ENCODE measurements around the genes CCNL1, PTX3 and NMD3.

DNA sequence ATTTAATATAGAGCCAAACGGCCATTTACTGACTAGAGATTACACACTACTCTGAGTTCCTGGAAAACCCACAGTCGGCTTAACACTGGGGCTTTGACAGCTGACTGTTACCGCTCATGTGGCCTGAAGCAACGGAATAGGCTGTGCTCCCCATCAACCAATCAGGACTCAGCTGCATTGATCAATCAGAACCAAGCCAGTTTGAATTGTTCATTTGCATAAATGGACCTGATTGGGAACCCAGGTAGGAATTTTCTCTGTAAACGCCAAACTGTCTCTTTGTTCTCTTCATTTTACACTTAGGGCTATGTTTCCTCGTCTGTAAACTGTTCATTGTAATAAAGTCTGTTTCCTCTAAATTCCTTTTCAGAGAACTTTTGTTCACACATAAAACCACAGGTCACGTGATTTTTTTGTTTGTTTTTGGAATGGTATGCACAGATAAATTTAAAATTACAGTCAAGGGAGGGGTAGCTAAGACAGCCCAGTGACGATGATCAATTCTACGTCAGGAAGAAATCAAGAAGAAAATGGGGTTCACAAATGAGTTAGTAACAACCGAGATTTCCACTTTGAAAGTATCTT is 40.4 kb downstream of the CCNL1 start:
- RRBS = no CpG with 5 or more reads among the region's 10 CpGs
CAGE:
- cytosol, long polyA plus RNA = no peak
- long polyA plus RNA = no peak
- nucleus, long polyA plus RNA = no peak

DNA sequence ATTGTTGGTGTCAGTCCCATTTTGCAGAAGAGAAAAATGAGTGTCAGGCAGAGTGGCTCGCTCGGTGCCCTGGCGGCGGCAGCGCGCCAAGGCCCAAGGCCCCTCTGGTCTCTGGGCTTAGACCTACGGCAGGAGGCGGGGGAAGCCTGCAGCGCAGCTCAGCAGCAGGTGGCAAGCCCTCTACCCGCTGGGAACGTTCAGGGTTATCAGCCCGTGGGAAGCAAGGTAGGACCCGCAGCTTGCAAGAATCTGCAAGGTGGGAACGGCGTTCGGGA is 39.9 kb downstream of the CCNL1 start:
- RRBS = no CpG with 5 or more reads among the region's 16 CpGs
CAGE:
- cytosol, long polyA plus RNA = no peak
- long polyA plus RNA = no peak
- nucleus, long polyA plus RNA = no peak

GRCh38 chr3:157135965-157136639 is 23.8 kb downstream of the CCNL1 start:
- RRBS = no CpG with 5 or more reads among the region's 5 CpGs
CAGE:
- cytosol, long polyA plus RNA = no peak
- long polyA plus RNA = no peak
- nucleus, long polyA plus RNA = no peak

- RRBS = no CpG with 5 or more reads among the region's 4 CpGs
CAGE:
- cytosol, long polyA plus RNA = no peak
- long polyA plus RNA = no peak
- nucleus, long polyA plus RNA = no peak
Measured at GRCh38 chr3:157148905-157149647, 10.9 kb downstream of the CCNL1 start.

GRCh38 chr3:157149648-157150547 is 10.0 kb downstream of the CCNL1 start:
- RRBS = no CpG with 5 or more reads among the region's 8 CpGs
CAGE:
- cytosol, long polyA plus RNA = no peak
- long polyA plus RNA = no peak
- nucleus, long polyA plus RNA = no peak

DNA sequence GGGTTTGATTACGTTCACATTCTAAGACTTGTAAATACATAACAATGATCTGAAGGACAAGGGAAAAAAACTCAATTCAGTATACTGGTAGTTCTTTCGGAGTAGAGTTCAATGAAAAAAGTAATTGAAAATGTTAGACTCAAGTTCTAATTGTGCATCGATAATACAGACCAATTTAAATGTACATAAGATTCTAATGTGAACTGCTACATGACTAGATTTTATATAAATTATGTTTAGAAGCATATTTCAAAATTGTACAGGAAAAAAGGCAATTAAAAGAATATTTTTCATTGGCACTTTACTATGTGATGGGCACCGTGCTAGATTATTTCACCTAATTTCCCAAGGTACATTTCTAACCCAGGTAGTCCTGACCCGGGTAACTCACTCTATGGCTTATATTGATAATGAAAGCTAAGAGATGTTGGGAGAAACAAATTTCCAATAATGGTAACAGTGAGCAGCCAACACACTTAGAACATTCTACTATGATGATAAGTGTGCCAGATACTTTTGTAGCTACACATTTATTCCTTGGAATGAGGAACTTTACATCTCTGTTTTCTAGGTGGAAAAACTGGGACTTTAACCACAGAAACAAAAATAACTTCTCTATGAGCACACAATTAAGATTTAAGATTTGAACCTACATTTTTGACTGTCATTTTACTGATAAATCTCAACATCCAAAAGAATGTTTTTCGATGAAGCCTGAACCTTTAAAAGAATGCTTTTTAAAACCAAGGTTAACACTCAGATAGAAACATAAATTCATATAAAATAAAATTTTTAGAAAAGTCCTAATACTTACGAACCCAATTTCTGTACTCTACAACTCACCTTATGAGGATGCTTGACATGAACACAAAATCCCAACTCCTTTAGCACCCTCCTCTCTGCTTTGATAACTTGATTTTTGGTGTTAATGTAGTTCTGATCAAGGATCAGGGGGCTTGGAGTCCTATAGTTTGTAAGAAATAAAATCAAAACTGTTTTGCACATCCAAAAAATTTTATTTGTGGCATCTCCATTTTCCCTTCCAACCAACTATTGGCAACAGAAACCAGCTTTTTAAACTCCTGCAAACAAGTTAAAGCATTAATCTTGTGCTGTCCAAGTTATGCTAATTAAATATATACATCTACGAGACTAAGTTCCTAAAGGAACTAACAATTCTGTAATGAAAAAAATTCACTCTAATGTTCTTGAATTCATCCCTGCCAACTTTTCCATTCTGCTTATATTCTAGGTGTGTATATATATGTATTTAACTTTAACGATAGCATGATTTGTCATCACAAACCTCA is 7.3 kb downstream of the CCNL1 start:
- RRBS = no CpG with 5 or more reads among the region's 9 CpGs
CAGE:
- cytosol, long polyA plus RNA = no peak
- long polyA plus RNA = no peak
- nucleus, long polyA plus RNA = no peak

GRCh38 chr3:157159174-157160224 is at the start of gene CCNL1:
Gene CCNL1 (minus strand): TSS chr3:157160147.
- RRBS = 2% methylated on average over 58 of the region's 103 CpGs
CAGE:
- cytosol, long polyA plus RNA = start-site peak on the minus strand at chr3:157160125-157160206, 1,252 reads
- long polyA plus RNA = start-site peak on the minus strand at chr3:157160100-157160206, 1,312 and 957 reads in 2 replicates
- nucleus, long polyA plus RNA = start-site peak on the minus strand at chr3:157160123-157160206, 3,362 reads

GRCh38 chr3:157188972-157190026 is 29.4 kb upstream of the CCNL1 start:
- RRBS = no CpG with 5 or more reads among the region's 5 CpGs
CAGE:
- cytosol, long polyA plus RNA = no peak
- long polyA plus RNA = no peak
- nucleus, long polyA plus RNA = no peak

DNA sequence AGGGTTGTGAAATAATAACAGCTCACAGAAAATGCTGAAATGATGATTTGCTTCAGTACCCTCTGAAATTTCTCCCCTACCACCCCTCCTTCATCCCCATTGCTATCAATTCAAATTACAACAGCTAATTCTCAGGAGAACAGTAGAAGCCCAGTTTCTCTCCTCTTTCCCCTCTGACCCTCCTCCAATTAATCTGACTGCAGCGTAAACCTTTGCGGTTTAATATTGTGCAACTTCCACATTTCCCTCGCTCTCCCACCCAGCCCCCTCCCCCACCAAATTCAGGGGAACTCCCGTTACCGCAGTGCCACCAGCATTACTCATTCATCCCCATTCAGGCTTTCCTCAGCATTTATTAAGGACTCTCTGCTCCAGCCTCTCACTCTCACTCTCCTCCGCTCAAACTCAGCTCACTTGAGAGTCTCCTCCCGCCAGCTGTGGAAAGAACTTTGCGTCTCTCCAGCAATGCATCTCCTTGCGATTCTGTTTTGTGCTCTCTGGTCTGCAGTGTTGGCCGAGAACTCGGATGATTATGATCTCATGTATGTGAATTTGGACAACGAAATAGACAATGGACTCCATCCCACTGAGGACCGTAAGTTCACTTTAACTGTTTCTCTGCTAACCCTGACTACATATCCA is at the start of gene PTX3:
PTX3 (plus strand) TSS at position 382 of the 642 bp plus-strand sequence.
- RRBS = no CpG with 5 or more reads among the region's 13 CpGs
CAGE:
- cytosol, long polyA plus RNA = no peak
- long polyA plus RNA = no peak
- nucleus, long polyA plus RNA = no peak

DNA sequence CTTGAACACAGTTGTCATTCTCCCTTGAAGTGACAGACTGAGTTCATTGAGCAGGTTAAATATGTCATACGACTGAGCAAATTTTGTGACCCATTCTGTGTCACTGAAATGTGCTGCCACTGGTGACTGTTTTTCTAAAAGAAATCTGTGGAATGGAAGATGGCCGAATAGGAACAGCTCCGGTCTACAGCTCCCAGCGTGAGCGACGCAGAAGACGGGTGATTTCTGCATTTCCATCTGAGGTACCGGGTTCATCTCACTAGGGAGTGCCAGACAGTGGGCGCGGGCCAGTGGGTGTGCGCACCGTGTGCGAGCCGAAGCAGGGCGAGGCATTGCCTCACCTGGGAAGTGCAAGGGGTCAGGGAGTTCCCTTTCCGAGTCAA is 10.0 kb upstream of the GFM1 start:
- RRBS = no CpG with 5 or more reads among the region's 16 CpGs
CAGE:
- cytosol, long polyA plus RNA = no peak
- long polyA plus RNA = no peak
- nucleus, long polyA plus RNA = no peak

GRCh38 chr3:159635022-159635383 is 362.0 kb downstream of the IQCJ-SCHIP1 start:
- RRBS = no CpG with 5 or more reads among the region's 3 CpGs
CAGE:
- cytosol, long polyA plus RNA = no peak
- long polyA plus RNA = no peak
- nucleus, long polyA plus RNA = no peak

GRCh38 chr3:159732161-159732487 is 459.1 kb downstream of the IQCJ-SCHIP1 start:
- RRBS = no CpG with 5 or more reads among the region's 4 CpGs
CAGE:
- cytosol, long polyA plus RNA = no peak
- long polyA plus RNA = start-site peak on the plus strand at chr3:159732275-159732388, 29 and 13 reads in 2 replicates
- nucleus, long polyA plus RNA = start-site peak on the plus strand at chr3:159732332-159732389, 59 reads

- RRBS = no CpG with 5 or more reads among the region's 5 CpGs
CAGE:
- cytosol, long polyA plus RNA = no peak
- long polyA plus RNA = no peak
- nucleus, long polyA plus RNA = no peak
Measured at GRCh38 chr3:159798790-159799509, 426.3 kb upstream of the C3orf80 start.

GRCh38 chr3:159857841-159858494 is 367.3 kb upstream of the C3orf80 start:
- RRBS = no CpG with 5 or more reads among the region's 6 CpGs
CAGE:
- cytosol, long polyA plus RNA = no peak
- long polyA plus RNA = no peak
- nucleus, long polyA plus RNA = no peak

DNA sequence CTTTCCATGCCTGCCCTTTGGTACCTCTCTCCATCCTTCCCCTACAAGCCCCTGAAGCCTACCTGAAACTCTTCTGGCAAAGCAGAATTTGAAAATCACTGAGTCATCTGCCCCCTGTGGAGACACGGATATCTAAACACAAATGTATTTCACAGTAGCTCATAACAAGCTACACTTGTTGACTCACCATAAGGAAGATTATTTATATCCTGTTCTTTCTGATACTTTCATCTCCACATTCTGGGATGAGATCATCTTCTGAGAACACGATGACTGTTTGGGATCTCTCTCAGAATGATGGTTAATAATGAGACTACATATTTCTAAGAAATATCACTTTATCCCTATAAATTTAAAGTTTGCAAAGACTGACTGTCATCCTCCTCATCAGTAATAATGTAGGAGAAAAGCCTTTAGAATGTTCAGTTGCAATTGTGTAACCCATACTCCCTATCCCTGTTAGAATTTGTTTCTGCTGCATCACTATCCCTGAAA is 352.8 kb upstream of the C3orf80 start:
- RRBS = no CpG with 5 or more reads among the region's 2 CpGs
CAGE:
- cytosol, long polyA plus RNA = no peak
- long polyA plus RNA = no peak
- nucleus, long polyA plus RNA = no peak

DNA sequence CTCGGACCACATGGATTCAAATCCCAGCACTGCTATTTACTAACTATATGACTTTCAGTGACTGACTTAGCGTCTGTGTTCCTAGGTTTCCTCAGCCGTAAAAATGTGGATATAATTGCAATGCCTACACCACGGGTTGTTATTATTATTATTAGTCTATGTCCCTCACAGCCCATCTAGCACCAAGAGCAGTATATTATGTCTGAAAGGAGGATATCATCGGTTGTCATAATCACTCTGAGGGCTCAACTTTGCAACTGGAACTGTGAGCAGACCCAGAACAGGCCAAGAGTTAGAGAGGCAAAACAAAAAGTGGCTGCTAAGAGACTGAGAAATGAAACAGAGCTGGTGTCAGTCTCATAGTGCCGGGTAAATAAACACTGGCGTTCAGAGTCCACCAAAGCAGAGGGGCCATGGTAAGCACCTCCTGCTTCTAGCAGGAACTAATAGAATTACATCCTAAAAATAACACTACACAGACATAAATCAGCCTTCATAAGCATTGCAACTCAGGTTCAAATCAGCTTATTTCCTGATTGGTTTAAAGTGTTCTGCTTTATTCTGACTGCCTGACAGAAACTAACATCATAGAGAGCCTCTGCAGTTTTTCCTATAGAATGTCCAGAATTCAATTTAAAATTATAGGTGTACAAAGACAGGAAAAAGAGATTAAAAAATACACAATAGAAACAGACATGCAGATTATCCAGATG is 246.9 kb upstream of the C3orf80 start:
- RRBS = no CpG with 5 or more reads among the region's 7 CpGs
CAGE:
- cytosol, long polyA plus RNA = no peak
- long polyA plus RNA = no peak
- nucleus, long polyA plus RNA = no peak

DNA sequence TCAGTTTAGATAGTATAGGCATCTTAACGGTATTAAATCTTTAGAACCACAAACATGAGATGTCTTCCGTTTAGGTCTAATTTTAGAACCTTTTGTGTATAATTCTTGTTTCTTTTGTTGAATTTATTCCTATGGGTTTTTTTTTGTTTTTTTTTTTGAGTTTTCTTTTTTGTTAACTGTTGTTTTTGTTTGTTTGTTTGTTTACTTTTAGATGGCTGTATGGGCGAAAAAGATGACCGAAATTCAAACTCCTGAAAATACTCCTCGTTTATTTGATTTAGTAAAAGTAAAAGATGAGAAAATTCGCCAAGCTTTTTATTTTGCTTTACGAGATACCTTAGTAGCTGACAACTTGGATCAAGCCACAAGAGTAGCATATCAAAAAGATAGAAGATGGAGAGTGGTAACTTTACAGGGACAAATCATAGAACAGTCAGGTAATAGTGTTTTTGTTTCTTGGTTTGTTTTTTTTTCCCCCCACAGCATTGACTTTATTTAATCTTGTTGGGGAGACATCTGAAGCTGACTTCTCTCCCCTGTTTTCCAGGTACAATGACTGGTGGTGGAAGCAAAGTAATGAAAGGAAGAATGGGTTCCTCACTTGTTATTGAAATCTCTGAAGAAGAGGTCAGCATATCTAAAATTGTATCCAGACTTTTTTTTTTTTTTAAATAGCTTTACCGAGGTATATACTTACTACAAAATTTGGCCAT is 23.9 kb downstream of the SMC4 start:
- RRBS = no CpG with 5 or more reads among the region's 8 CpGs
CAGE:
- cytosol, long polyA plus RNA = no peak
- long polyA plus RNA = no peak
- nucleus, long polyA plus RNA = start-site peak on the plus strand centred at position 224 of the sequence, 5 bp wide, 18 reads; start-site peak on the plus strand centred at position 415 of the sequence, 9 bp wide, 30 reads; start-site peak on the plus strand centred at position 564 of the sequence, 11 bp wide, 24 reads

DNA sequence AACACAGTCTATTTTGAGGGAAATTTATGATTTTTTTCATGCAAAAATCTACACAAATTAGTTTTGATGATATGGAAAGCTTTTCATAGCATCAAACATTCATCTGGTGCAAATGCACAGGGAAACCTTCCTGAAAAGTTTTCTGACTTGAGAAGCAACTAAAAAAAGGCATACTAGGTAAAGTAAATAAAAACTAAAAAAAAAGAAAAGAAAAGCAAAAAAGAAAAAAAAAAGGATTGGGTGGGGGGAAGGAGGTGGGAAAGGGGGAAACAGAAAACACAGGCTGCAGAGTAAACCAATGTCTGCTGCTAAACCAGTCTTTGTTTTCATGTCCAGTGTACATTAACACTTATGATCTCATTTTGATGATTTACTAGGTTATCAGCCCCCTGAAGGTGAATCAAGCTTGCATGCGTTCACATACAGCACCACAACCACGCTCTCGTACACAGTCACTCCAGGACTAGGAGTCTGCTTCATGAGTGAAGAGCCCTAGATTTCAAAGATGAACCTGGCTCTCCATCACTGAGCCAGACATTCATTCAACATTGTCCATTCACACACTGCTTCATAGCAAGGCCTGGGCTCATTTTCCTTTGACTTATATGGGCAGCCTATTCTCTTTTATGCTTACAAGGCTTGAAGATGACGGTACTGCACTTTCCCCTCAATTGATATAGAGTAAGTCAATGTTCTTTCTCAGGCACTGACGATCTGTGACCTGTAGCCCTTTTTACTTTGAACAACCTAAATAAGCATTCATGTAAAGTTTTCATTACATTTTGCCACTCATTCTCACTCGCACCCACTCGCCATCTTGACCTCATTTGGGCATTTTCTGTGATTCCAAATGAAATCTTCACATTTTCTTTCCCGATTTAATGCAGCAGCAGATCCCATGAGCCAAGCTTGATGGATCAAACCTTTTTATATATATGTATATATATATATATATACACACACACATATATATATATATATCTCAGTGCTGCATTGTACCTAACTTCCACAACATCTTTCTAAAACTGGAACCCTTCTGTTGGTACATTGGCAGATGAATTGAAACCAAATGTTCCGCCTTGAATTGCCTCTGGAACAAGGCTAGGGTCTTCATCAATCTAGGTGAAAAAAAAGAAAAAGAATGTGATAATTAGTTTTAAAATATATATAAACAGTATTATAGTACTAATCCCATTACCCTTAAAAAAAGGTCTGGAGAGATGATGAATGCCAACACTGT is 51.9 kb upstream of the TRIM59 start:
- RRBS = no CpG with 5 or more reads among the region's 9 CpGs
CAGE:
- cytosol, long polyA plus RNA = no peak
- long polyA plus RNA = no peak
- nucleus, long polyA plus RNA = no peak

DNA sequence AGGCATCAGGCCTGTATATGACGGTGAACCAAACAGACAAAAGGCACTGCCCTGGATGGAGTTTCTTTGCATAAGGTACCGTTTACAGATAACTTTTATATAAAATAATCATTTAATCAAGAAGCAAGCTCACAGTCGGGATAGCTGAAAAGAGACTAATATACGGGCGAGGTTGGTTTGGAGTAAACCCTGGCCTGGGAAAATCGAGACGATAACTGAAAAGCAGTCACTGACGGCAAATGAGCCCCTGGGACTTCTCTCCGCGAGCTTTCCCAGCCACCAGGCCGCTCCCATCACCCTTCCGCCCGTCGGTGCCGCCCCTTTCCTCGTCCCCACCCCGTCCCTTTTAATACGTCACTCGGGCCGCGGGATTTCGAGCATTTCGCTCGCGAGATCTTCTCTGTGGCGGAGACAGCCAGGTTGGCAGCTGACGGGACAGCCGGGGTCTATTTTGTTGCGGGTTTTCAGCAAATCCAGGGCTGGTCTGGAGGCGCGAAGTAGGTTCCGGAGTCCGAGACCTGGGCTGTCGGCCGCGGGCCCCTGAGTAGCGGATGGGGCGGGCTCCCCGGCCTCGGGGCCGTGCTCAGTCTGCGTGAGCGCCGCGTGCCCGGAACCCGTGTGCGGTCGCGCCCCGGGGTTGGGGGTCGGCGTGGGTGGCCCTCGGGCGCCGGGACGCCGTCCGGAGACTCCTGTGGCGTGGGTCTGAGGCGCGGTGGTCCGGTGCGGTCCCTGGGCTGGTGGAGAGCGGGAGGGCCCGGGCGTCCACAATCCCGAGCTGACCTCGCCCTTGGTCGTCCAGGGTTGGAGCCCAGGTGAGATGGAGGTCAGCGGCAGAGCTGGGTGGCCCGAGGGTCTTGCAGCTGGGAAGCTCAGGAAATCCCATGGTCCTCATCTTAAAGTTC is at the start of gene NMD3:
NMD3 (plus strand) TSS at position 399 of the 902 bp plus-strand sequence.
- RRBS = 2% methylated on average over 31 of the region's 72 CpGs
CAGE:
- cytosol, long polyA plus RNA = start-site peak on the plus strand centred at position 408 of the sequence, 21 bp wide, 203 reads
- long polyA plus RNA = no peak
- nucleus, long polyA plus RNA = start-site peak on the plus strand centred at position 422 of the sequence, 41 bp wide, 228 reads

DNA sequence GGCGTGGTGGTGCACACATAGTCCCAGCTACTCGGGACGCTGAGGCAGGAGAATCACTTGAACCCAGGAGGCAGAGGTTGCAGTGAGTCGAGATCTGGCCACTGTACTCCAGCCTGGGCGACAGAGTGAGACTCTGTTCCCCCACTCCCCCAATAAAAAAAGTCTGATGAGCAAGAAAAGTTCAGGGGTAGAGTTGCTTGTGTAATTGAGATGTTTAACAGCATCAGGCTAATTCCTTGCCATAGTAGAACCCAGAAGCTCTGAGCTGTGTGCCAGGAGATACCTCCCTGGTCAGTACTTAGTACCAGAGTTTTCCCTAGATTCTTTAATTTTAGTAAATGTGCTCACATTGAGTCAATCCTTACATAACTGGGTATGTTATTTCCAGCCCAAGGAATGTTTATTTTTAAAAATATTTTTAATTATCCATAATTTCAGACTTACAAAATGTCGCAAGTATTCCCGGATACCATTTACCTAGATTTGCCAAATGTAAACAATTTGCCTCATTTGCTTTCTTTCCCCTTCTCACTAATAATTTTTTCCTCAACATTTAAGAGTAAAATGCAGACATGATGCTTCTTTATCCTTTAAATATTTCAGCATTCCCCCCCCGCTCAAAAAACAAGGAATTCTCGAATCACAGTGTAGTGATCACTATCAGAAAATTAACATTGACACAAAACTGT is 32.0 kb downstream of the NMD3 start:
- RRBS = no CpG with 5 or more reads among the region's 9 CpGs
CAGE:
- cytosol, long polyA plus RNA = no peak
- long polyA plus RNA = no peak
- nucleus, long polyA plus RNA = no peak

Data from H1 (cell line).